ENCODE measurements around a stretch of chr15.

- RRBS: no CpG with 5 or more reads among the region's 8 CpGs
Observed at GRCh38 chr15:65028314-65028626, 1.2 kb downstream of the MTFMT start.

- RRBS: no CpG with 5 or more reads among the region's 3 CpGs
Observed at GRCh38 chr15:65054026-65054469, 8.9 kb downstream of the SLC51B start.

DNA sequence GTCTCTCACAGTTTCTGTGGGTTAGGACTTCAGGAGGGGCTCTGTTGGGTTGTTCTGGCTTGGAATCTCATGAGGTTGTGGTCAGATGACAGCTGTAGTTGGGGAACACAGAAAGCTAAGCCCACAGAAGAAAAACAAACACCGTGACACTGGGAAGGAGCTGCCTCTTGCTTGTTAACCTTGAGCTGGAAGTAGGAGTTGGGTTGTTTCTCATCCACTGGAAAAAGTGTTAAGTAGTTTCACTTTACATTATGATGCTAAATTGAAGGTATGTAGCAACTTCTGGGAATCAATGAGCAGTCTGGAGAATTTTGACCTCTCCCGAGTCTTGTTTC lies 20.4 kb downstream of the HACD3 start:
- RRBS: no CpG with 5 or more reads among the region's 2 CpGs

DNA sequence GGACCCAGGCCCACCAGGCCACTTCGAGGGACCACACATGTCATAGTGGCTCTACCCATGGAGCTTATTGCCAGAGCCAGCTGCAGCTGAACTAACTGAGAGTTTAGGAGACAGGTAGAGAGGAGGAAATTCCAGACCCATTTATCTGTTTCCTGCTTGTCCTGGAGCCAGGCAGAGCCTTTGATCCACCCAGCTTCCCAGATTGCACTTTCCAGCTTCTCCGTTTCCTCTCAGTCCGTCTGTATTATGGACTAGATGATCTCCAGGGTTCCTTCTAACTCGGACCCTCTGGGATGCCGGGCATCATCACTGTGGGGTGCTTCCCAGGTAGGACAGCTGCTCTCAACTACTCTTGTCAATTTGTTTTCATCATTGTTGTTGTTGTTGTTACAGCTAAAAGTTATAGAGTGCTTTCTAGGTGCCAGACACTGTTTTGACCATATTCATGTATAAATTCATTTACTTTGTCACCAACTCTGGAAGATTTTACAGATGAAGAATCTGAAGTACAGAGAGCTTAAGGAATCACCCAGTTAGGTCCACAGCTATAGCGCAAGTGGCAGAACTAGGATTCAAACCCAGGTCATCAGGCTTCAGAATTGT lies 21.0 kb downstream of the SLC24A1 start:
- RRBS: no CpG with 5 or more reads among the region's 6 CpGs

DNA sequence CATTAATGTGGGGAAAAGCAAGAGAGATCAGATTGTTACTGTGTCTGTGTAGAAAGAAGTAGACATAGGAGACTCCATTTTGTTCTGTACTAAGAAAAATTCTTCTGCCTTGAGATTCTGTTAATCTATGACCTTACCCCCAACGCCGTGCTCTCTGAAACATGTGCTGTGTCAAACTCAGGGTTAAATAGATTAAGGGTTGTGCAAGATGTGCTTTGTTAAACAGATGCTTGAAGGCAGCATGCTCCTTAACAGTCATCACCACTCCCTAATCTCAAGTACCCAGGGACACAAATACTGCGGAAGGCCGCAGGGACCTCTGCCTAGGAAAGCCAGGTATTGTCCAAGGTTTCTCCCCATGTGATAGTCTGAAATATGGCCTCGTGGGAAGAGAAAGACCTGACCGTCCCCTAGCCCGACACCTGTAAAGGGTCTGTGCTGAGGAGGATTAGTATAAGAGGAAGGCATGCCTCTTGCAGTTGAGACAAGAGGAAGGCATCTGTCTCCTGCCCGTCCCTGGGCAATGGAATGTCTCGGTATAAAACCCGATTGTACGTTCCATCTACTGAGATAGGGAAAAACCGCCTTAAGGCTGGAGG lies 58.3 kb downstream of the DENND4A start:
- RRBS: no CpG with 5 or more reads among the region's 12 CpGs

GRCh38 chr15:65828522-65829130 lies 36.5 kb upstream of the DENND4A start:
- RRBS: no CpG with 5 or more reads among the region's 2 CpGs

GRCh38 chr15:65878820-65879082 lies 9.5 kb downstream of the RAB11A start:
- RRBS: no CpG with 5 or more reads among the region's 3 CpGs

DNA sequence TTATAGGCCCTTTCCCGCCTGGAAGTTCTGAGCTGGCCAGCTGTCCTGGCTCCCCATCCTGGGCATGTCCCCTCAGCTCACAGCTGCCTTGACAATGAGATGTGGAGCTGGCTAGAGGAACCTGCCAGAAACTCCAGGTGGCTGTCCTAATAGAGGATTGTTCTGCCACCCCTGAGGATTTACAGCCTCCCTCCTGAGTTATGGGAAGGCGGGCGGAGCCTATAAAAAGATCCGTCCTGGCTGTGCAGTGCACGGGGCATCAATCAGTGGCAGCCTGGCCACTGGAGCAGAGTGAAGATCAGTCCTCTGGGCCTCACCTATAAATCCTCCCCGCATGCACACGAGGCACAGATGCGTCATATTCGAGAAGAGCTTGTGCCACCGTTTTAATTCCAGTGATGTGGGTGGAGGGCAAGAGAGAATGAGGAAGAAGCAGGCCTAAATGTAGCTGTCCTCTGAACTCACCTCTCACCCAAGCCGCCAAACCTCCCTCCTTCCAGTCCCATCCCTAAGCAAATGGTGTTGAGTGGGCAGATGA lies 90.0 kb downstream of the MEGF11 start:
- RRBS: no CpG with 5 or more reads among the region's 11 CpGs

DNA sequence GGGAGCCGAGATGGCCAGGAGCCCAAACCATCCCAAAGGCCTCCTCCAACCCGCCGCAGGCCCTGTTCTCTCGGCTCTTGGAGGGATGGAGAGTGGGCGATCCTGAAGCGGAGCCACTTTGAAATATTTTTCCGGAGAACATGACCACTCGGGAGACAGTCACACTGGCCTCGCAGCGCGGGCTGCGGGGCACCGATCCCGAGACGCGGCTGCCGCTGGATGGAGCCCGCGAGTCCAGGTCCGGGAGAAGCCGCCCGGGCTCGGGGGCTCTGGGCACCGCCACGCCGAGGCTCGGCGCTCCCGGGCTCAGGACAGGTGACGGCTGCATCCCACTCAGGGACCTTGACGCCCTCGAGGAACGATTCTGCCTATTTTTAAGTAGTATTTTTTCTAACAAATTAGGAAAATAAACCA lies 1.2 kb downstream of the MEGF11 start:
- RRBS: 3% methylated on average over 14 of the region's 33 CpGs

GRCh38 chr15:66293773-66294488 lies 563 bp downstream of the DIS3L start:
- RRBS: 3% methylated on average over 25 of the region's 53 CpGs

DNA sequence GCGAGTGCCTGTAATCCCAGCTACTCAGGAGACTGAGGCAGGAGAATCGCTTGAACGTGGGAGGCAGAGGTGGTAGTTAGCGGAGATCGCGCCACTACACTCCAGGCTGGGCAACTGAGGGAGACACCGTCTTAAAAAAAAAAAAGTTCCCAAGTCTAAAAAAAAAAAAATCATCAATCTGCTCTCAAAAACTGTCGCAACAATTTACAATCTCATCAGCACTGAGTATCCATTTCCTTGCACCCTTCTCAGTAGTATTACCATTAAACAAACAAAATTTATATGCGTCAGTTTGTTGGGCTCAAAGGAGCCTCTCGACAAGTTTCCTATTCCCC lies 586 bp upstream of the MAP2K1 start:
- RRBS: no CpG with 5 or more reads among the region's 10 CpGs

- RRBS: no CpG with 5 or more reads among the region's 3 CpGs
Observed at GRCh38 chr15:66473344-66473697, 24.2 kb downstream of the SNAPC5 start.

DNA sequence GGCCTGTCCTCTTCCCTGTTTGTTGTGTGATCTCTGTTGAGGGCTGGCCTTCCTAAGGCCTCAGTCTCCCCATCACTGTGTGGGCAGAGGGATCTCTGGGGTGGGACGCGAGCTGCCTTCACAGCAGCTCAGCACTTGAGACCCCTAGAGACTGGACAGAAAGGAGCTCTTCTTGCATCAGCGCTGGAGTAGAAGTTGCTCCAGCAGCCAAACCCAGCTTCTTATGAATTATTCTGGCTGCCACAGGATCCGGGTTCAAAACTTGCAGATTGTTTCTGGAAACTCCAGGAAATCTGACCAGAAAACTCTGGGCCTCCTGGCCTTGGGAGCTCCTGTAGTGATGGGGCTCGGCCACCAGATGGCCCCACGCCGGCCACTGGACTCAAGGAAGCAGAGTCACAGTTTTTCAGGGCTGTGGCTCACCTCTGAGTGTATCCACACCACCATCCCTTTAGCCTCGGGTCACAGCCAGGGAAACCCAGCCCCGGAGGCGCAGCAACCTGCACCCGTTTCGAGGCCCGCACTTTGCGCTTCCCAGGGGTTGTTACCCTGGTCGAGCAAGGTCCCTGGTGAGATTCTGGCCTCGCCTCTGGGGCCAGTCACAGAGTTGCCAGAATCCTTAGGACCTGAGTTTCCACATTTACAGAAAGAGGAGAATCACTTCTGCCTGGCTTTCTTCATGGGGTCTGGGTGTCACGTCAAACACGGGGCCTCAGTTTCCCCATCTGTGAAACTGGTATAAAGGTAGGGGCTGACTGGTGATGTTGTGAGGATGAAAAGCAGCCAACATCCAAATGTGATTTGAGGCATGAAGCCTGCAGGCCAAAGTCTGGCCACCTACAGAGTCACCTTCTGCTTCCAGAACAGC lies 53.4 kb upstream of the LCTL start:
- RRBS: no CpG with 5 or more reads among the region's 18 CpGs

DNA sequence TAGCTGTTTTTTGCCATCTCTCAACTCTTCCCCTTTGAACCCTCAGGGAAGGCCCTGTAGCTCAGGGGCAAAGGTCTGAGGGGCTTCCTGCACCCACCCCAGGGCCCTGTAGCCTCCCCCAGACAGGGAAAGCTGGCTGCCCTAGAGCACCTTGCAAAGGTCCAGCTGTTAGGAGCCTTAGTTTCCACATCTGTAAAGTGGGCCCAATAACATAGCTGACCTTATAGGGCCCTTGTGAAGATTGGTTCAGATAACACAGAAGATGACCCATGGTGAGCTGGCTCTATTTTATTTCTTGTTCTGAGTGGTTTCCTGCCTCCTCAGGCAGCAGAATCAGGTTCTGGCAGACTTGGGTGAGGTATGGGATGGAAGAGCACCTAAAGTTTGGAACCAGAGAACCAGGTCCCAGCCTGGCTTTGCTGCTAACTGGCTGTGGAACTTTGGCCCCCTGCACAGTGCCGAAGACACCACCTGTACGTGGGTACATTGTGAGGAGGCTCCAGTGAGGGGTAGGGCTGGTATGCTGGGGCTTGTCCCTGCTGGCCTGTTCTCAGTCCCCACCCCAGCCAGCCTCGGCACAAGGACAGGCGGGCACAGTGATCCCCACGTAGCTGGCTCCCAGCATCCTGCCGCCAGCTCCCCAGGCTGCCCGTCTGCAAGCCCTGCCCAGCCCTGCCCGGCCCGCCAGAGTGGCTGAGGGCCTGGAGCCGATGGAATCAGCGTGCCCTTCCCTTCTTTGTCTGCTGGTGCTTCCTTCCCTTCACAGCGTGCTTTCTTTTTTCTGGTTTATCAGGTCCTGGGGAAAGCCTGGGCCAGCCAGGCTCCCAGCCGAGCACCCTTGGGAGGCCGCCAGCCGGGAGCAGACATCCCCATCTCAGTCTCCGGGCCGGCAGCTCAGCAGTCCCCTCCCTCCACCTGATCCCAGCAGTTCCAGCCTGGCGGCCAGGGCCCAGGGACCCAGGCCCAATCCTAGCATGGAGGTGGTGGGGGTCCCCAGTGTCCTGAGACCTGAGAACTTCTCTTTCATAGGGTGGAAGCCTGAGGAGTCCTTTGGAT lies 54.9 kb upstream of the SMAD6 start:
- RRBS: no CpG with 5 or more reads among the region's 18 CpGs

DNA sequence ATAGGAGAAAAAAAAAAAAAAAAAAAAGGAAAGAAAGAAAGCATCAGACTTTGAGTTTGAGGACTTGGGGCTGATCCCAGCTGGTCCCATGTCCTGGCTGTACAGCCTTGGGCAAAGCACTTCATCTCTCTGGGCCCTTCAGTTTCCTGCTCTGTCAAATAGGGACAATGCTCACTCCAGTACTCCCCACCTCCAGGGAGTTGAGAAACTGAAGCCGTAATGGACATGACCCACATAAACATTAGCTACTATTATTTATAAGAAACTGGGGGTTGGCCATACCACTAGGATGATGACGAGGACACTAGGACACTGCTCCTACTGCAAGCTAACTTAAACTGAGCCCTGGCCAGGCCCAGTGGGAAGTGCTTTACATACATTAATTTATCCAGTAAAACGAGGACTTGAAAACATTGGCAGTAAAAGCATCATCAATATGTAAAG lies 22.9 kb upstream of the SMAD6 start:
- RRBS: no CpG with 5 or more reads among the region's 3 CpGs

DNA sequence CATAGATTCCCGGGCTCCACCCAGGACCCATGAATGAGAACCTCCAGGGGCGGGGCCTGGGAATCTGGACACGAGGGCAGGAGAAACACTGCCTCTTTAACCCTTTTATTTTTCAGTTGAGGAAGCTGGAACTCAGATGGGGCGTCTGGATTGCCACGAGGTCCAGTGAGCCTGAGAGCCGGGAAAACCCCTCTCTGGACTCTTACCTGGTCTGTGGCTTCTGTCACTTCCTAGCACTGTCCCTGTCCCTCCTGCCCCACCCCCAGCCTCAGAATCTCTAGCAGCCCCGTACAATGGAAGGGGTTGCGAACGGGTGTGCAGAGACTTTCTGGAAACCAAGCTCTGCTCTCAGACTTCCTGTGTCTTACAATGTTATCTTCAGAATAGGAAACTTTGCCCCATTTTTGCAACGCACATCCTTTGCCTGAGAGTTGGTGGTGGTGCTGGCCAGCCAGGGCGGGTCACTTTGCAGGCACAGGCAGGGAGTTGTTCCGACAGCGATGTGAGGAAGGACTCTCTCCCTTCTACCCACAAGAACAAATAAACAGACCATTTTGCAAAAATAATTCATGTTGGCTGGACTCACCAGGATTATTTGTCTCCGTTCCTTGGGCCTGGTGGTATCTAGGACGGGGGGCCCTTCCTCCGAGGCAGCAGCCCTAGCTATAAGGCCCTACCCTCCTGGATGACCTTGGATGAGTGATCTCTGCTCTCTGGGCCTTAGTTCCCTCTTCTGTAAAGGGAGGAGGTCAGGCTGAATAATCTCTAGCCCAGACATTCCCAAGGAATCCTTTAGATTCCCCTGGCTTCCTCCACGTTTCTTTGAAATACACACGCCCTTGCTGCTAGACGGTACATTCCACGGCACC lies 59.2 kb downstream of the SMAD6 start:
- RRBS: no CpG with 5 or more reads among the region's 20 CpGs

GRCh38 chr15:66773065-66773448 lies 71.0 kb downstream of the SMAD6 start:
- RRBS: no CpG with 5 or more reads among the region's 11 CpGs

- RRBS: no CpG with 5 or more reads among the region's 18 CpGs
Observed at GRCh38 chr15:66774055-66774763, 72.2 kb downstream of the SMAD6 start.

DNA sequence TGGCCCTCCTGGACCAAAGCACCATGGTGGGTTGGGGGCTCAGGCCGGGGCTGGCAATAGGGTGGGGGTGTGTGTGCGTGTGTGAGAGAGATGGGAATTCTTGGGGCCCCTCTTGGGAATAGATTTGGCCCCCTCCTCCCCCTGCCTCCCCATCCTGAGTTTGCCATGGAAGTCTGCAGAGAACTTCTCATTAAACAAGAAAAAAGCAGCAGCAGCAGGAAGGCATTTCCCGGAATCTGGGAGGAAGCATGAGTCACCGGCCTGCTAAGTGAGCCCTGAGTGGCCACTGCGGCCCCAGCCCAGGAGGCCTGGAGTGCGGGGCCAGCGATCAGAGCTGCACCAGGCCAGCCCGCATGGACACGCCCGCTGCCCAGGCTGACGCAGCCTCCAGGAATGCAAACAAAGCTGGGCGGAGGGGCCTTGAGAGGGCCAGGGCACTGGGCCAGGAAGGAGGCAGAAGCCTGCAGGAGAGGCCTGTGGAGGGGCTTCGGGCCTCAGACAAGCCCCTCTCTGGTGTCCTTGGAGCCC lies 101.0 kb downstream of the SMAD6 start:
- RRBS: no CpG with 5 or more reads among the region's 13 CpGs

GRCh38 chr15:66850896-66851645 lies 149.0 kb downstream of the SMAD6 start:
- RRBS: 14% methylated on average over 2 of the region's 30 CpGs

Measured in UCH-1 (cell line).